SP-49 (cell line): ENCODE data around the gene DGAT2.

GRCh38 chr11:75259853-75260510, 19.4 kb downstream of the TPBGL start:
- PRO-cap, result no peak

- PRO-cap, result no peak
Measured at GRCh38 chr11:75307827-75308135, 43.7 kb downstream of the ARRB1 start.

GRCh38 chr11:75313466-75313826, 38.0 kb downstream of the ARRB1 start:
- PRO-cap, result no peak

- PRO-cap, result no peak
Measured at GRCh38 chr11:75323469-75324042, 27.9 kb downstream of the ARRB1 start.

- PRO-cap, result no peak
Measured at GRCh38 chr11:75329727-75330879, 21.4 kb downstream of the ARRB1 start.

DNA sequence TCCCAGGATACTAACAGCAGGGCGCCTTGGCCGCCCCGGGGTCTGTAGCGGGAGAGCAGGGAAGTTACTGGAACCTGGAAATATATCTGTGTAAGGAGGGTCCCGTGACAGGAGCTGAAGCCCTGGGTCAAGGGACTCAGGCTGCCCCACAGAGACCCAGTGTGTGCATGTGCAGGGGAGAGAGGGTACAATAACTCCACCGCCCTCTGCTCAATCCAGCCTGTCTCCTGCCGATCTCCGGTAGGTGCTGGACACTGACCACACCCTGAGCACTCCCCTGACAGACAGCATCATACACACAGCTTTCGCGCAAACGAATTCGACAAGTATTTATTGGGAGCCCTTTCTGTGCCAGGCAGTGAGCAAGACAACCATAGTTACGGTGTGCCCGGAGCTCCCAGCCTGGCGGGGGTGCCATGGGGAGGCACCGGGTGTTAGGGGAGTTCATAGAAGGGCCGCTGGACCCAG, 2.0 kb downstream of the KLHL35 start:
- PRO-cap, result no peak

- PRO-cap, result no peak
Measured at GRCh38 chr11:75522922-75523758, 2.6 kb downstream of the GDPD5 start.

DNA sequence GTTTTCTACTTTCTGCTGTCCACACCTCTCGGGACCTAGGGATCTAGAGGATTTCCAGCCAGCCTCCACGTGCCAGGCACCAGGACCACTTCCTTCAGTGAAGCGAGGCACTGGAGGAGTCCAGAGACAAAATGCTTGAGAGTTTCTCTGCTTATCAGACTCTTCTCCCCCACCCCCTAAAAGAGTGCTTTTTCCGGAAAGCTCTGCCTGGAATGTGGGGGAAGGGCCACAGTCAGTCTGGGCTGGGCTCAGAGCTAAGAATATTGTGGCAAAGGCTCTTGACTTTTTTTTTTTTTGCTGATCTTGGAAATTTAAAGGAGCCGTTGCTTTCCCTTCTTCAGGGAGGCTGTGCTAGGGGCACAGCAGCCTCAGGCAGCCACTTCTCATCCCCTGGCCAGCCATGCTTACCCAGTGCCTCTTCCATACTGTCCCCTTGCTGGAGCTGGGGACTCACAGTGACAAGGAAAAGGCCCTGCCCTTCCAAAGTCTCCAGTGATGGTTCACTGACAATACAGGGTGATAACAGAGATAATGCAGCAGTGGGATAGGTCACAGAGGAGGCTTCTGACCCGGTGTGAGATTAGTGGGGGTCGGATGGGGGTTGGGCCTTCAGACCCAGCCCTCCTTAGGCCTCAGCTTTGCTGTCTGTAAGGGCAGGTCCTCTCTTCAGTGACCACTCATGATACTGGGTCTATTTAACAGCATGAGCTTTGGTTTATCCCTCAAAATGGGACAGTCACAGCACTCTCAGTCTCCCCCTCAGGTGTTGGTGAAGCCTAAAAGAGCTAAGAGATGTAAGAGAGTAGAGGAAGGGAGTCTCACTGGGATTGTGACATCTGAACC, 2.8 kb upstream of the SERPINH1 start:
- PRO-cap, result no peak

DNA sequence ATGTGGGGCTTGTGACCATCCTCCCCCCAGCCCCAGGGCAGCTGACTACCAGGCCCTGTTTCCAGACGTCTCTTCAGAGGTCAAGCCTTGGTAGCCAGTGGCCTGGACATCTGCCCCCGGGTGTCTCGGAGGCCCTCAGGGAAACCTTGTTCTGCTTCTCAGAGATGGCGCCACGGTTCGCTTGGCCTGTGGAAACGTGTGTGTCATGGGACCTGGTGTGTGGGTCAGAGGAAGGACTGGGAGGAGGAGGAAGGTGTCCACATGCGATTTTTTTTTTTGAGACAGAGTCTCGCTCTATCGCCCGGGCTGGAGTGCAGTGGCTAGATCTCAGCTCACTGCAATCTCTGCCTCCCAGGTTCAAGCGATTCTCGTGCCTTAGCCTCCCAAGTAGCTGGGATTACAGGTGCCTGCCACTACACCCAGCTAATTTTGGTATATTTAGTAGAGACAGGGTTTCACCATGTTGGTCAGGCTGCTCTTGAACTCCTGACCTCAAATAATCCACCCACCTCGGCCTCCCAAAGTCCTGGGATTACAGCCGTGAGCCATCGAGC, 22.4 kb downstream of the SERPINH1 start:
- PRO-cap, result no peak

- PRO-cap, result bidirectional peak, plus-strand start at chr11:75768749, minus-strand start at chr11:75768441
Measured at GRCh38 chr11:75768012-75769101, at the start of gene DGAT2. TSS of gene DGAT2 (plus strand) at chr11:75768778.

- PRO-cap, result no peak
Measured at GRCh38 chr11:75769377-75769754, 788 bp downstream of the DGAT2 start.

GRCh38 chr11:75771241-75772125, 2.9 kb downstream of the DGAT2 start:
- PRO-cap, result no peak

DNA sequence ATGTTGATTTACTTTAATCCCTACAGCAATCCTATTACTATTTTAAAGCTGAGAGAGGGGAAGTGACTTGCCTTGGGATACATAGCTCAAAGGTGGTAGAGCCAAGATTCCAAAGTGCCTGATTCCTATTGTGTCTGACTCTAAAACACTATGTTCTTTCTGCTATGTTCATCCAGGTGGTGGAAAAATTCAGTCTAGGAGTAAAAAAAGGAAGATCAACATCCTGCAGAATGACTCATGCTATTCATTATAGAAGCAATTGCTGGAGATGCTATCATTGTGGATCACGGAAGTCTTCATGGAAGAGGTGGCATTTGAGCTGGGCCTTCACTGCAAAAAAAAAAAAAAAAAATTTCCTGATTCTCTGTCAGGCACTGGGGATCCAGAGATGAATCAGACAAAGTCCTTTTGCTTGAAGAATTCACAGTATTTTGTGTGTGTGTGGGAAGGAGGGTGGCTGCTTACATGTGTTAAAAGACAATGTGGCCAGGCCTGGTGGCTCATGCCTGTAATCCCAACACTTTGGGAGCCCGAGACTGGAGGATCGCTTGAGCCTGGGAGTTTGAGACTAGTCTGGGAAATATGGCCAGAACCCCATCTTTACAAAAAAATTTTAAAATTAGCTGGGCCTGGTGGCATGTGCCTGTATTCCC, 1.4 kb upstream of the UVRAG start:
- PRO-cap, result no peak

- PRO-cap, result no peak
Measured at GRCh38 chr11:75826426-75826773, 11.4 kb downstream of the UVRAG start.

DNA sequence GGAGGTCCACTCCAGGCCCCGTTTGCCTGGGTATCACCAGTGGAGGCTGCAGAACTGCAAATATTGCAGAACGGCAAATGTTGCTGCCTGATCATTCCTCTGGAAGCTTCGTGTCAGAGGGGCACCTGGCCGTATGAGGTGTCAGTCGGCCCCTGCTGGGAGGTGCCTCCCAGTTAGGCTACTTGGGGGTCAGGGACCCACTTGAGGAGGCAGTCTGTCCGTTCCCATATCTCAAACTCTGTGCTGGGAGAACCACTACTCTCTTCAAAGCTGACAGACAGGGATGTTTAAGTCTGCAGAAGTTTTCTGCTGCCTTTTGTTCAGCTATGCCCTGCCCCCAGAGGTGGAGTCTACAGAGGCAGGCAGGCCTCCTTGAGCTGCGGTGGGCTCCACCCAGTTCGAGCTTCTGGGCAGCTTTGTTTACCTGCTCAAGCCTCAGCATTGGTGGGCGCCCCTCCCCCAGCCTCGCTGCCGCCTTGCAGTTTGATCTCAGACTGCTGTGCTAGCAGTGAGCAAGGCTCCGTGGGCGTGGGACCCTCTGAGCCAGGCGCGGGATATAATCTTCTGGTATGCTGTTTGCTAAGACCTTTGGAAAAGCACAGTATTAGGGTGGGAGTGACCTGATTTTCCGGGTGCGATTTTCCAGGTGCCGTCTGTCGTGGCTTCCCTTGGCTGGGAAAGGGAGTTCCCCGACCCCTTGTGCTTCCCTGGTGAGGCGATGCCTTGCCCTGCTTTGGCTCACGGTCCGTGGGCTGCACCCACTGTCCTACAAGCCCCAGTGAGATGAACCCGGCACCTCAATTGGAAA, 164.3 kb downstream of the UVRAG start:
- PRO-cap, result no peak

- PRO-cap, result no peak
Measured at GRCh38 chr11:76045934-76046690, 160.2 kb downstream of the WNT11 start.

GRCh38 chr11:76083779-76084212, 122.5 kb downstream of the WNT11 start:
- PRO-cap, result no peak

GRCh38 chr11:76147339-76147808, 58.9 kb downstream of the WNT11 start:
- PRO-cap, result no peak

- PRO-cap, result no peak
Measured at GRCh38 chr11:76185996-76186481, 20.3 kb downstream of the WNT11 start.

DNA sequence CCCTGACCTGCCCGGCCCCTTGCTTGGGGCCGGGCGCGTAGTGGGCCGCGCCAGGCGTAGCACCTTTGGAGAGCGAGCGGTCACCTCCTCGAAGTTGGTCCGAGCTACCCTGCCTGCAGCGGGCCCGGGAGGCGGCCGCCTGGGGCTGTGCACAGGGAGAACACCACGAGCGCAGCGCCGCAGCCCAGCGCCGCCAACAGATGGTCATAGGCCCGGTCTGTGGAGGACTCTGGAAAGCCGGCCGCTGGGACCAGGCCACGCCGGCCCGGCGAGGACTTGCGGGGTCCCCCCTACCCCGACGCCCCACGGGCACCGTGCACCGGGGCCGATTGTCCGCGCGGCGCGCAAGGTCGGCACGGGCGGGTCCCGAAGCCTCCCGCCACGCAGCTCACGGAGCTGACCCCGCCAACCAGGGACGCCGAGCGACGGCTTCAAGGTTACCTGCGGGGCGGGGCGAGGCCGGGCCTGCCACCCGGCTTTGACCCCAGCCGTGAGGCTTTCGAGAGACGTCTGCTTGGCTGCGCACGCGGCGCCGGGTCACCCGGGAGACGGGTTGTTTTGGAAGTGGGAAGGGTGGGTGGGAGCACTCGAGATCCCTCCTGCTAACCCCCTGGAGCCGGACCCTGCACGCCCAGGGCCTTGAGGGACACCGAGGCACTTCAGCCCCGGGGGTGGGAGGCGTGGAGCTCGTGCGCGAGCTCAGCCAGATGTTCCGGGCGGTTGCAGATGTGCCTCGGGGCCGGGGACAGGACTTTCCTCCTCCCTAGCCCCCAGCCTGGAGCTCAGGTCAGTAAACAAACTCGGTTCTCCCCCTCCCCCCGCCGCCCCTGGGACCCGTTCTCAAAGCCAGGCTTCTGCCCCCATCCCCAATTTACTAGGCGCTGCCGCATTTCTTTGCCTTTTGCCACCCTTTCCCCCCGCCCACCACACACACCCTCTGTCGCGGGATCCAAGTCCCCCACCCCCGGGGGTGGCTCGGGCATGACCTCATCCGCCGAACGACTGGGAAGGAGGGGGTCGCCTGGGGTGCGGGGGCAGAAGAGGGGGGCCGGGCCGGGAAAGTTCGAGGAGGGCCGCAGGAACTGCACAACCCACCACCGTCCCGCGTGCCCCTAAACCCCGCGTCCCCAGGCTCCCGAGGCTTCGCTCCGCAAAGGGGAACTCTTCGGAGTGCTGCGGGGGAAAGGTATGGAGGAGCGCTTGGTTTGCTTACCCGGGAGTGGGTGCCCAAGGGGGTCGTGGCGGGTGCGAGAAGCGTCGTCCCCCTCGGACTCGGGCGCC, 3.3 kb upstream of the WNT11 start:
- PRO-cap, result no peak